ReNcell CX (cell line): ENCODE measurements around a stretch of chr1.

- PRO-cap, result no peak
Measured at GRCh38 chr1:203282734-203283503, 22.4 kb upstream of the BTG2 start.

- PRO-cap, result no peak
Measured at GRCh38 chr1:203308372-203308508, 2.9 kb downstream of the BTG2 start.

DNA sequence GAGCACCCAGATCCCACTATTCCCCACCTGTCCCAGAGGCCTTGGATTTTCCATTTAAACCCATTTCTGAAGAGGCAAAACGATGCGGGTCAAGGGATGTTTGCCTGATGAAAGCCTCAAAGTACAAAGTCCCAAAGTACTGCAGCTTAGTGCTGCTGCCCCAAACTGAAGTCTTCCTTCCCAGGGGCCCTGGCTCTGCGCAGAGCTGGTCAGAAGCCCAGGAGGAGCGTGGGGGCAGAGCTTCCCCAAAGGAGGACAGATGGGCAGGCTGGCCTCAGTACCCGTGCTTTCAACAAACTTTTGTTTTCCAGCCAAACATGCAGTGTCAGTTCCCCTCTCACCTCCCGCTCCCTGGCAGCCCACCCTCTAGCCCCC lies 19.2 kb downstream of the BTG2 start:
- PRO-cap, result bidirectional peak, plus-strand start at position 206 of the sequence, minus-strand start at position 161 of the sequence

DNA sequence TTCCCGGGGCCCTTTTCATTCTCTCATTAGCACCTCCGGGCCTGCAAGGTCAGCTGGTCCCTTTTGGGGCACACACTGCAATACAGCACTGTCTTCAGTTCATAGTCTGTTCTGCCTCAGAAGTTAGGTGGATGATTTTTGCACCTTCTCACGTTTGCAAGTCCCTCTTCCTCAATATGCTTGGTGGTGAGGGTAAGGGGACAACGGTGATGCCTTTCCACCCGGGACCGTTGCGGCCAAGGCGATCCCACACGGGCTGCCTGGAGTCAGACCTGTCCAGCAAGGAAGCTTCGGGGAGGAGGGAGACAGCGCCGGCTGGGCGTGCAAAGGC lies 21.6 kb downstream of the BTG2 start:
- PRO-cap, result no peak

DNA sequence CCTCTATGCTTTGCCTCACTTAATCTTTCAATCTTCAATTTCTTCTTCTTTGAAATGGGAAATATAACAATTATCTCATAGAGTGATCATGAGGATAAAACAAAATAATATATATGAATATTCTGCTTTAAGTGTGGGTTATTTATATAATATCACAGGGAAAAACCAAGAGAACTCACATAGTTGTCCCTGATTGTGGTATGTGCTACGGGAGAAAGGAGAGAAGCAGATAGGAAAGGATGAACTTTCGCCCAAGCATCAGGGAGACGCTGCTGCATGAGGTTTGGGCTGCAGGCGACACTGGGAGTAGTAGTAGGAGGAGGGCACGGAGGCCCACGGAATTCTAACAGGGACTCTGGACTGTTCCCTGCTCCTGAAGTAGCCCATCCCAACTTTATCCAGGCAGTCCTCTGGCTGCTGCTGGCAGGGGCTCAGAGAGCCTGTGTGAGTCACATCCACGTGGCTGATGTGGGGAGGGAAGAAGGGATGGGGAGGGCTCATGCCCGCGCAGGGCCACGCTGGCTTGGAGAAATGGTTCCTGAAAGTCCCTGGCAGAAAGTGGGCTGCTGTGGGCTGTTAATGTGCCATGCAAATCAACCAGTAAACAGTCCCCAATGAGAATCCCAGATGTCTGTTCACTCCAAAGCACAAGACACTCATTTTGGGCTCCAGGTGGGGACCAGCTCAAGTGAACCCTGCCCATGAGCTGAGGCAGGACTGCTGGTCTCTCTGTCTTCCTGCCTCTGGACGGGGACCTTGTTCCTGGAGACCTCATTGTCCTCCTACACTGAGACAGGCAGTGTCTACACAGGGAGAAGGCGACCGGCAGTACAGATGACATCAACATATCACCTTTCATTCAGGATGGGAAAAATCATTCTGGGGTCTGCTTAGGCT lies 57.5 kb upstream of the FMOD start:
- PRO-cap, result no peak

- PRO-cap, result no peak
Measured at GRCh38 chr1:203601089-203601432, 25.6 kb upstream of the ATP2B4 start.

GRCh38 chr1:203649299-203649790 lies 22.7 kb downstream of the ATP2B4 start:
- PRO-cap, result no peak

DNA sequence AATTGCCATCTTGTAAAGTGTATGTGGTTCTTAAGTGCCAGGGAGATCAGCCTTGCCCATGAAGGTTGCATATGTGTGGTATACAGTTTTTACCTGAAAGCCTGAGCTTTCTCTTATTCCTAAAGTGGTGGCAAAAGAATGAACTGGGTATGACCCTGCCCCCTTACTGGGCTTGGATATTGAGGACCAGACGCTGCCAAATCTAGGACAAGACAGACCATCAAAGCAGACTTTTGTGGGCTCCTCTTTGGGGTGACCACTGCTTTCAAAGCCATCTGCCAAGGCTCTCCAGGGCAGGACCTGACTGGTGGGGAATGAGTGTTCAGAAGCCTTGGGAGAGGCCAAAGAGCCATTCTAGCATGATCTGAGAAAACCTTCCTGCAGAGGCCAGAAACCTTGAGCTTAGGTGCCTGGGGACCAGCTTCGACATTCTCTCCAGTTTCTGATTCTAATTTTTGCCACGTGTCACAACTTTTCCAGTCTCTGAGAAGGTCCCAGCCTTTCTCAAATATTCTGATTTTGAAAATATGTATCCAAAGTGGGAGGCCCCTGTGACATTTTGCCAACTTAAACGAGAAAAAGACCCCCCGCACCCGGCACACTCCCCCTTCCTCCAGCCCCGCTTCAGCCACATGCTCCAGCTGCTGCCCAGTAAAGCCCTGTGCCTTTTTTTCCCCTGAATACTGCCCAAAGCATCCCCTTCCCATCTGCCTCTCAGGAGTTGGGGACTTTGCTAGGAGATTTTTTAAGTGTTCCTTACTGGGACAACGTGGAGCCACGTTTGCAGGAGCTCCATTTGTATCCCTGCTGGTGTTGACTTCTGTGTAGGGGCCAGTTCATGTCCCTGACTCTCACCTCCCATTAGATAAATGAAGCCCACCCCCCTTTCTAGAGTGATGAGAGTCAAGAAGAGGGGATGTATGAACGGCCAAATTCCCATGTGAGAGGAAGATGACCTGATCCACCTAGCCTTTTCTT lies 24.0 kb upstream of the LAX1 start:
- PRO-cap, result no peak

DNA sequence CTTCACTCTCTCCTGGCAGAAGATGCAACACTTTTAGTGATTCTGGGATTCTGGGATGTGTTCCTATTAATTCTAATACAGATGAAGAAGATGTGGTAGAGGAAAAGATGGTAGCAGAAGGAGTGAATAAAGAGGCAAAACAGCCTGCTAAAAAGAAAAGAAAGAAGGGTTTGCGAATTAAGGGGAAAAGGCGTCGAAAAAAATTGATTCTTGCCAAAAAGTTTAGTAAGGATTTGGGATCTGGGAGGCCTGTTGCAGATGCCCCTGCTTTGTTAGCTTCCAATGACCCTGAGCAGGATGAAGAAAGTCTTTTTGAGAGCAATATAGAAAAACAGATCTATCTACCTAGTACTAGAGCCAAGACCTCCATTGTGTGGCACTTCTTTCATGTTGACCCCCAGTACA lies 2.1 kb downstream of the ZBED6 start:
- PRO-cap, result no peak

GRCh38 chr1:204092910-204093810 lies 20.2 kb downstream of the SOX13 start:
- PRO-cap, result no peak

- PRO-cap, result no peak
Measured at GRCh38 chr1:204122467-204123234, 29.2 kb downstream of the ETNK2 start.

GRCh38 chr1:204150685-204151219 lies 1.1 kb downstream of the ETNK2 start:
- PRO-cap, result no peak

- PRO-cap, result no peak
Measured at GRCh38 chr1:204151220-204151554, 657 bp downstream of the ETNK2 start.

DNA sequence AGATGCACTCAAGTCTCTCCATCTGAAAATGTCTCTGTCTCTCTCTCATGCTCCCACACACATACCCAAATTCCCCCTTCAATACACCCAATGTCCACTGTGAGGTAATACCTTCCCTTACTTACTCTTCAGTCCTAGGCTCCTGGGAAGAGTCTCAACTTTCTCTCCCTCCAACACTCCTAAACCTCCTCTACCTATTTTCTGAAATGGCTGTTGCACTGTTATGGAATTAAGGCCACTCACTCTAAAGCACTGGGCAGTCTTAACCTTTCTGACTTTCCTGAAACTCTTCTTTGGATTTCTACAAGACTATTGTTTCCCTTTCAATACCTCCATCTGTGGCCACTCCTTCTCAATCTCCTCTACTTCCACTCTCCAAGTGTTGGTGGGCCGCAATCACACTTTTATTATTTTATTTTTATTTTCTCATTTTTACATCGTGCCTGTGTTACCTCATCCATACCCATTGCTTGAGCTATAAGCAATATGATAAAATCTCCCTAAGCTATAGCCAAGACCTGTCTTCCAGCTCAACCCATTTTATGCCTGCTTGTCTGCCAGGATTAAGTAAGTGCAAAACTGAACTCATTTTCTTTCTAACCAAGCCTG lies 56.2 kb upstream of the GOLT1A start:
- PRO-cap, result no peak

GRCh38 chr1:204292546-204293012 lies 67.2 kb downstream of the PLEKHA6 start:
- PRO-cap, result no peak

DNA sequence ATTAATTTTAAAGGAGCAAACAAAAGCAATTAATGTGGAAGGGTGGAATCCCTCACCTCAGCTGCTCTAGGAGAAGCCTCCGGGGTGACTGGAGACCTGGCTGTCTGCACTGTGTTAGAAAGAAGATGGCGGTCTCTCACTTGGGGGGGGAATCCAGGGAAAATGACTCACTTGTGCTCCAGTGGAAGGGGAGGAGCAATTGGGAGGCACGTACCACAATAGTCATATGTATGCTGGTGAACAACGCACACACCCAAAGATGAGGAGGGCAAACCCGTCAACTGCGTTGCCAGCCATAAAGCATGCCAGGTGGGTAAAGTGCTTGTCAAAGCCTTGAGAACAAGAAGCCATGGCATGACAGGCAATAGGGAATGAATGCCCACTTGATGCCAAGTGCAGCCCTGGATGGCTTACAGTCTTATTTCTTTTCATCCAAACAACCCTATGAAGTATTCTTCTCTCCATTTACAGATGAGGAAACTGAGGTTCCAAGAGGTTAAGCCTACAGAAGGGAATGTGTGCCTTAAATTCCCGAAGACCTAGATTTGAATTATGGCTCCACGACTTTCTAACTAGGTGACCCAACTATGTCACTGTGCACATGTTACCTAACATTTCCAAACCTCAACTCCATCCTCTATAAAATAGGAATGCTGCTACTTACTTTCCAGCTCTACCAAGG lies 22.0 kb downstream of the PLEKHA6 start:
- PRO-cap, result no peak

DNA sequence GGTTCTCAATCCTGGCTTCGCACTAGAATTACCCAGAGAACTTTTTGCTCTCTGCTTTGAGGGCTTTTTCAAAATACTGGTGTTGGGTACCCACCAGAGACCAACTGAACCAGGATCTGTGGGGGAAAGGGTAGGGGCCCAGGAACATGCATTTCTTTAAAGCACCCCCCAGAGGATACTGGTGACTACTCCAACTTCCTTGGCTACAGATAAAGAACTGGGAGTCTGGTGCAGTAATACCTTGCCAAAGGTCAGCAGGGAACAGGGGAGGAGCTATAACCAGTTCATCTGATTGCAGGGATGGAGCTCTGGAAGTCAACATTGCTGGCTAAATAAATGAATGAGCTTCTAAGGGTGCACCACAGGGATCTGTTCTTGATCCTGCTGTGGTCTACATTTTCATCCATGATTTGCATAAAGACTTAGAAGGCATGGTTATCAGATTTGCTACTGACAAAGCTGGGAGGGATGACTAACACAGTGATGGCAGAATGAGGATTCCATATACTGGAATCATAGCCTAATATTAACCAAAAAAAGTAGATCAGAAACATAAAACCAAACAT lies 18.4 kb downstream of the PLEKHA6 start:
- PRO-cap, result no peak

DNA sequence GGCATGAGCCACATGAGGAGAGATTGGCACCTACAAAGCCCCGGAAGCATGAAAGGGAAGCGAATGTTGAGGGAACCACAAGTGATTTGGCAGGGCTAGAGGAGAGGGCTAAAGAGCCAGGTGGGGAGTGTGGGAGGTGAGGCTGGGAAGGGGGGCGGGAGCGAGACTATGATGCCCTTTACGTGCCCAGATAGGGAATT lies 5.2 kb upstream of the PLEKHA6 start:
- PRO-cap, result no peak

GRCh38 chr1:204389618-204390598 lies 21.7 kb downstream of the PPP1R15B start:
- PRO-cap, result no peak

- PRO-cap, result unidirectional peak, minus-strand start at chr1:204417517
Measured at GRCh38 chr1:204417028-204418095, 5.7 kb upstream of the PPP1R15B start.